ENCODE measurements around the gene WIZ.

DNA sequence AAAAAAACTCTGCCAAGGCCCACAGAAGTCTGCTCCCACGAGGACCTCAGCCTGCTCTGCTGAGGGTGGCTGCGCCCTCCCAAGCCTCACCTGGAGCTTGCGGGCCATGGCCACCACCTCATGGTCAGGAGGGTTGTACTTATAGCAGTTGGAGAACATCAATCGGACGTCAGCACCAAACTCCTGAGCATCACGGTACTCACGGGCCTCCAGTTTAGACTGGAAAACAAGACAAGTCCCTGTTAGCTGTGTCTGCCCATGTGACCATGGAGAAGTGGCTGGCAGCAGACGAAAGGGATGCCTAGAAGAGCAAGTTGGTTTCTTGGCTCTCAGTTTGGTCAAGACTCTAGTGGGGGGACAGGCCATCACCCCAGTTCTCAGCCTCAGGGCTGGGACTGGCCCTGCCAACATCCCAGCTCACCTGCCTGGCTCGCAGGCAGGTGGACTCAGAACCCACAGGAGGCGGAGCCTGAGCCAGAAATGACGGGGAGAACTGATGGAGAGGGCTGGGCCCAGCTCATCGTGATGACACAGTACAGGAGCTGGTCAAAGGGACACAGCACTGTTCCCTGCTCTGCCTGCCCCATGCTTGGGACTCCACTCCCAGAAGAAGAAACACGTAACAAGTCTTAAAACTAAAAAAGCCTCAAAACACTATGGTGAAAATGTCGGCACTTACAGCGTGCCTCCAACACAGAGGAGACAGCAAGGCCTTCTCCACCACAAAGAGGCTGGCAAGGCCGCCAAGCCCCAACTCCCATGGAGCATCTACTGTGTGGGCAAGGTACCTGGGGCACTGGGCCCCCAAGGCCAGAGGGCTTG is 31.3 kb upstream of the EPHX3 start:
- PRO-cap = no peak
- RAMPAGE, long total RNA, 4 experiments = no peak in any of the 4 experiments

- PRO-cap = no peak
- RAMPAGE, long total RNA, 4 experiments = start-site peak on the minus strand in 2 of 4 experiments, at chr19:15264706-15264898 at its widest, 18 to 29 reads per replicate
These were observed 32.3 kb upstream of the EPHX3 start for GRCh38 chr19:15264334-15265192.

DNA sequence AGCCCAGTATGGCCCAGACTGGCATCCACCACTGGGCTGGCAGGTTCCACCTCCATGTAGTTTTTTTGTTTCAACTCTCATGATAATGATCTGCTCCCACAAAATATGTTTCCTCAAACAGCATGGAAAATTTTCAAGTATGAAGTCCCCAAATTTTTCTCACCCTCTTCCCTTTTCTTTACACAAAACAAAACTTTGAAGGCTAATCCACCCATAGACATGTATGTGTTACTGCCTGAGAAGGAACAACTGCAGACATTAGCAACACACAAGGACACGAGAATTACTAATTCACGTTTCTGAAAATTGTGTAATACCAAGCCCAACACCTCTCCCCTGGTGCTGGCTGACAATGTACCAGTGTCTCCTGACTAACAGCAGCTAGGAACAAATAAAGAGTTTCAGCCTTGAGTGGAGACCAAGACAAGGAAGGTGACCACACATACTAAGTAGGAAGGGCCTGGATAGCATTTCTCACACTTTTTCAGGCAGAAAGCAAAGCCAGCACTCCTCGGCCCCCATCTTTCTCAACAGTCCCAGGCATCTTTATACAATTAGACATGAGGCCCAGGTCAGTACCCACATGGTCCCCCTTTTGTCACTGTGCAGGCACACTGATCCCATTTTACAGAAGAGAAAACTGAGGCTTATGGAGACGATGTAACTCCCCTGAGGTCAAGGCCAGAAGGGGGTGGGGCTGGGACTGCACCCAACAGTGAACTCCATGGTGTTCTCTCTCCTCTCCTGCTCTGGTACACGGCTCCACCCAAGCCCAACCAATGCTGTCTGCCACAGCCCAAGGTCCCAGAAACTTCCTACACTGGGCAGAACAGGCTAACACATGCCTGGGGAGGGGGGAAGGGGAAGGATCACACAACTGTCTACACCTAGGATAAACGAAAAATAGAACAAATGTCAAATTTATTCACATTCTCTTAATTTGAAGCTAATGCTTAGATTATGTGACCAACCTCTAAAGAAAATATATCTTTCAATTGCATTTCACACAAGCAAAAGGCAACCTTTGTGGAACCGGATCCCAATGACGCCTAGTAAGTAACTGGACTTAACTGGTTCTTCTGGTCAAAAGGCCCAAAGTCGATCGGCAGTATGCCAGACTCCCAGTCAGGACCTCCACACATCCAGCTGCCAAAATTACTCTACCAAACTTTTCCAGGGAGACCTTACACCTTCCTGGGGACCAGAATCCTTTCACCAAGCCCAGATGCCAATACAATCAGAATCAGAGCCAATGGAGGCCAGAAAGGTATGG is 8.5 kb downstream of the BRD4 start:
- PRO-cap = no peak
- RAMPAGE, long total RNA, 4 experiments = start-site peak on the minus strand in 1 of 4 experiments, centred at position 1,006 of the sequence, 7 reads per replicate

DNA sequence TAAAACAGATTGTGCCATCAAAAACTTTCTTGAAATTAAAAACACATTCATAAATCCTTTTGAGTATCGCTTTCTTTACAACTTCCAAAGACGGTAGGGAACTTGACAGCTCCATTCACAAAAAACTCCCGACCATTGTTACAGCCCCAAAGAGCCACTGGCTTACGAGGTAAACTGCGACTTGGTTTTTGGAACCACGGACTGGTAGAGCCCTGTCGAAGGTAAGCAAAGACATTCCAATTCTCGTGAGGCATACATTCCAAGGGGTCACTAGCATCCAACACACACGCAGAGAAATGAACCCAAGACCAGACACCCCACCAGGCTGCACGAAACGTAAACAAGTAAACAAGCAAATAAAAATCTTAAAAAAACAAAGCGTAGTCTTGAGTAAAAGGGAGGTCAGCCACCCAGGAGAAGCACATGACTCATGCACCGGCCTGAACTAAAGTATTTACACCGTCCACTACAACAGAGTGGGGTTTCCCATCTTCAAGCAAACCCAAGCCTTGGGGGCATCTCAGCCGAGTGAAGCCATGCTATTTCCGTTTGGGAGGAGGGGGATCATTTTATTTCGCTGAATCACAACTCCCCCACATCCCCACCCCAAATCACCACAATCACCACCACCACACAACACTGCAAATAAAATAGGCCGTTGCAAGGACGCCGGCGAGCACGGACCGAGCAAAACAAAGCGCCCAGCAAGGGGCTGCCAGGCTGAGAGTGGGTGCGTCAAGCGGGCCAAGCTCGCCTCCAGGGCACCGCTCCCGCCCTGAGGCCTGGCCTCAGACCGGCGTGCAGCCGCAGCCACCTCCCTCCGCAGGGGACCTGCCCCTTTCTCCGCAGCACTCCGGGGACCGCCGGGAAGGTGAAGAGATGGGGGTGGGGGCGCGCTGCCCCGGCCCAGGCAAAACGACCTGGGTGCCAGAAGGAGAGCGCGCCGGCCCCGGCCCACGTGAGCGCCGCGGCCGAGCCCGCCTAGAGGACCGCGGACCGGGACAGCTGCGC is 1.2 kb downstream of the BRD4 start:
- PRO-cap = no peak
- RAMPAGE, long total RNA, 4 experiments = no peak in any of the 4 experiments

DNA sequence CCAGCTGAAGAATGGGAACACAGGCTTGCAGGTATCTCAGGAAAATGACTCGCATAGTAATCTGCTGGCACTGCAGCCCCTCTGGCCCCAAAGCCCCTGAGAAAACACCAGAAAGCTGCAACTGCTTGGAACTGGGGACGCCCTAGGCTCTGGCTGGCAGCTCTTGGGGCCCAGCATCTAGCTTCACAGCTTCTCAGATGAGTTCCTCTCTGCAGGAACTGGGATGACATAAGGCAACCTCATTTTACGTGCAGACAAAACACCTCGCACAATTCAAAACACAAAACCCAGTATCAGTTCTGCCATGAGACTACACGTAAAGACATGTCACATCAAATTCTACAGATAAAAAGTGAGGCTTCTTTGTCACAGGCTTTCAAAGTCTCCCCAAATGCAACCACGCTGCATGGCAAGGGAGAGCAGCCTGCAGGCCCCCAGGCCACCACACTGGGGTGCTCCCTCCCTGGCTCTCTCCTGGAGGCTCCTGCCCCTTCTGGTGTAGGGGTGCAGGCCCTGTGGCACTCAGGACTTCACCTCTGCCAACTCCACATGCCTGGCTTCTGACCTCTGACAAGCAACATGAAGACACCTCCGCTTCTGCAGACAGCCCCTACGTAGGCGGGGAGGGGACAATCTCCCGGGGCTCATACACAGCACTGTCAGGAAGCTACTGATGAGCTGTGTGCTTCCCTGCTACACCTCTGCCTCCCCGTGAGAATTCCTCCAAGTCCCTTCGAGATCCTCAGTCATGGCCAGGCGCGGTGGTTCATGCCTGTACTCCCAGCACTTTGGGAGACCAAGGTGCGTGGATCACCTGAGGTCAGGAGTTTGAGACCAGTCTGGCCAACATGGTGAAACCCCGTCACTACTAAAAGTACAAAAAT is 14.4 kb downstream of the AKAP8 start:
- PRO-cap = no peak
- RAMPAGE, long total RNA, 4 experiments = no peak in any of the 4 experiments

GRCh38 chr19:15378386-15378774 is 1.2 kb downstream of the AKAP8 start:
- PRO-cap = no peak
- RAMPAGE, long total RNA, 4 experiments = no peak in any of the 4 experiments

DNA sequence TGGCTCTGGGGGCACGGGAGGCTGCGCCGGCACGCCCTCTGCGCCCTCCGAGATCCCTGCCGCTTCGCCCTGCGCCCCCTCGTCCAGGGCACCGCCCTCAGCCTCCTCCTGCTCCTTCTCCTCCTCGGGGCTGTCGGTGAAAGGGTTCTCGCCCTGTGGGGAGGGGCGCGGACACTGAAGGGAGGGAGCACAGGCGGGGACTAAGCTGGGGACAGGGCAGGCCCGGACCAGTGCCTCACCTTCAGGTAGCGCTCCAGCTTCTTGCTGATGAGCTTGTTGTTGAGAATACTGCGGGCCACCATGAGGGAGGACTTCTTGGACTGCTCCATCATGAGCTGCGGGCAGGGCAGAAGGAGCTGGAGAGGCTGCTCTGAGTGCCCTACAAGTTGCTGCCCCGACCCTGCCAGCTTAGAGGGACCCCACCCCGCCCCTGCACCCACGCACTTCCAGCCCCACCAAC is 721 bp upstream of the AKAP8 start:
- PRO-cap = bidirectional peak, plus-strand start at position 279 of the sequence, minus-strand start at position 132 of the sequence
- RAMPAGE, long total RNA, 4 experiments = no peak in any of the 4 experiments

DNA sequence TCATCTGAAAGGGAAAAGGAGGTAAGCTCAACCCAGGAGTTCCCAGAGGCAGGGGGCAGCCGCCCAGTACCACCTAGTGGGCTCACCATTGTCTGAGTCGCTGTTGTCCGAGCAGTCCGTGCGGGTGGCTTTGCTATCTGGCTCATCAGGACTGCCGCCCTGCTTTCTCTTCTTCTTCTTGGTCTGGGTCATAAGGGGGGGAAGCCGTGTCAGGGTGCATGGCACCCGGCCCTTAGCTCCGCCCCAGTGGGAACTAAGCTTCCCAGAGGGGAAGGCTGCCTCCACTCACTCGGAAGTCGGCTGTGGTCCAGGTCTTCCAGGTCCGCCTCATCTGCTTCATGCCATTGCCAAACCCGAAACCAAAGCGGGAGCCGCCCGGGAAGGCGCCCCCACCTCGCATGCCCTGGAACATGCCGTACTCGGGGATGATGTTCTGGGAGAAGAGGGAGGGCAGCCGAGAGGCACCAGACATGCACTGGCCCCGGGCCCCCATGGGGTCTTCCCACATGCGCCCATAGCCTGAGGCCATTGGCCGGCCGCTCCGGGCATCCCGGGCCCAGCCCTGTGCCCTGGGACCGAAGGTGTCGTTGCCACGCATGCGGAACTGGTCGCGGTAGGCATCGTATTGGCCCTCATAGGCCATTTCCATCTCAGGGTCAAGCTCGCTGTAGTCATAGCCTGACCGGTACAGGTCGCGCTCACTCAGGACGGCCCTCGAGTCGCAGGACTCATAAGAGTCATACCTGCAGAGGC is 17.8 kb downstream of the AKAP8L start:
- PRO-cap = no peak
- RAMPAGE, long total RNA, 4 experiments = no peak in any of the 4 experiments

DNA sequence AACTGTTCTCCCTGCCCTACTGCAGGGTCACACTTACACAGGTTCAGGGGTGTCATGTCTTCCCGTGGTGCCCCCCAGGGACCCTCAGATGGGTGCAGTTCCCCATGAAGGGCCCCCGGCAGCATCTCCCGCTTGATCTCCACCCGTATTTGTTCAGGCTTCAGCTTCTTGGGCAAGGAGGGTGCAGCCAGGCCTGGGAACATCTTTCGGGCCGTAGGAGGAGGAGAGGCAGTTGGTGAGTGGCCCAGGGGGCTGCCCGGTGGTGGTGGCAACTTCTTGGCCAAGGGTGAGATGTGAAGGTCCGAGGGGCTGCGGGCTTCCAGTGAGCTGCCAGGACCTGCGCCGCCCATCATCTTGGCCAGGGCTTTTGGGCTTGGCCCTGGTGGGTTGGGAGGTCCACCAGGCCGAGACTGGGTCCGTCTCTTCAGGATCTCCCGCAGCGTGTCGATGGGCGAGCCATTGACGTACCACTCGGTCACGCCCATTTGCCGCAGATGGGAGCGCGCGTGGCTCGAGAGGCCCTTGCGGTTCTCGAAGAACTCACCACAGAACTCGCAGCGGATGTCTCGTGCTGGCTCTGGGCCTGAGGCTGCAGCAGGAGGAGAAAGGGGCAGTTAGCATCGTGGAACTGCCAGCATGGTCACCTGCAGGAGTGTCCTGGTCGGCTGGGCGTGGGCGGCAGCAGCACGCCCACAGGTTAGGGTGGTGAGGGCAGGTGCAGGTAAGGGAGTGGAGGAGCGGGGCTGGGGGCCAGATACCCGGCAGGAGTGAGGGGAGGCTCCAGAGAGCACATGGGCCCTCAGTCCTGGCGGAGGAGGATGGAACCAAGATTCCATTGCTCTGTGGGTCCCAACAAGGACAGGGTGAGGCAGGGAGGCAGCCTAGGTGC is 8.4 kb upstream of the AKAP8L start:
- PRO-cap = no peak
- RAMPAGE, long total RNA, 4 experiments = no peak in any of the 4 experiments

DNA sequence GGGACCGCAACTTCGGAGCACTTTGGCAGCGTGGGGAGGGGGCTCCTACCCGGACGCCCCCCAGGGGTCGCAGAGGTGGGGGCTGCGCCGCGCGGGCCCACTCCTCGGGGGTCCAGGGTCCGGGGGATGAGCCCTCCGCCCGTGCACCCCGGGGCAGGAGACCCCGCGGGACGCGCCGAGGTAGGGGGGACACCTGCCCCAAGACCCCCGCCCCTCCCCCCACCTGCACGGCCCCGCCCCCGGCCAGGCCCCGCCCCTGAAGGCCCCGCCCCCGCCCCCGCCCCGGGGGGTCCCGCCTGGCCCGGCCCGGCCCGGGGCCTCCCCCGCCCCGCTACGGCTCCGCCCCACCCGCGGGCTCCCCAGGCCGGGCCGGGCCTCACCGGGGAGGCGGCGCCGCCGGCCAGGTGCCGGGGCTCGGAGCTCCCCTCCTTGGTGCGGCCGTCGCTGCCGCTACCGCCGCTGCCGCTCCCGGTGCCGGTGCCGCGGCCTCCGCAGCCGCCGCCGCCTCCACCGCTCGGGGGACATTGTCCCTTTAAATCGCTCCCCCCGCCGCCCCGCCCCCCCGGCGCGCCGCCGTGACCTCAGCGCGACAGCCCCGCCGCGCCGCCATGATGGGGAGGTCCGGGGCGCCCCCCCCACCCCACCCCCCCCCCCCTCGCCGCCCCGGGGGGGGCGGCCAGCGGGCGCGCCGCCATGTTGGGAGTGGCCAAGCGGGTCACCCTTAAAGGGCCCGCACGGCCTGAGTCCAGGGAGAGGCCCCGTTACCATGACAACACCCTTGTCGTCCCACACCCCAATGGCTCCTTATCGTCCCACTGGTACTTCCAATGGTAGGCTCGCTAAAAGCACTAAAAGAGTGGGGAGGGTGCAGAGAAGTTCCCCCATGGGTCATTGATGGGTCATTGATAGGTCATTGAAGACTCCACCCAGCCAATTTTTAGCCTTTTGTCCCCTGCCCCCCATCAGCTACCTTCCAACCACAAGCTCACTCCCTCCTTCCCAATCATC is at the start of gene WIZ:
TSS of gene WIZ (minus strand) at position 539 of the 1,008 bp plus-strand sequence.
- PRO-cap = unidirectional peak, minus-strand start at position 526 of the sequence
- RAMPAGE, long total RNA, 4 experiments = no peak in any of the 4 experiments

DNA sequence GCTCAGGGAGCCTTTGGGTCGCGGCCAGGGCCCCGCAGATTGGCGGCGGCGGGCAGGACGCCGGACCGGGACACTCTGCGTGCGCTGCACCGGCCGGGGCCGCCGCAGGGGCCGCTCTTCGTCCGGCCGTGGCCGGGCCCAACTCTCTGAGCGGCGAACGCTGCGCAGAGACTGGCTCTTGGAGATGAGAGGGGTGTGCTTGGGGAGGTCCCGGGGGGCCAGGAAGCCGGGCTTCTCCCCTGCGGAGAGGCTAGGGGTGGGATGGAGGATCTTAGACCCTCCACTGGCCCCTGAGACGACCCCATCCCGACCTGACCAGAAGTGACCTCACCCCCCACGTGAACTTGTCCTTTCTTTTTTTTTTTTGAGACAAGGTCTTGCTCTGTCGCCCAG is 3.5 kb upstream of the WIZ start:
- PRO-cap = no peak
- RAMPAGE, long total RNA, 4 experiments = no peak in any of the 4 experiments

GRCh38 chr19:15514743-15515250 is 6.5 kb downstream of the CYP4F22 start:
- PRO-cap = no peak
- RAMPAGE, long total RNA, 4 experiments = no peak in any of the 4 experiments

DNA sequence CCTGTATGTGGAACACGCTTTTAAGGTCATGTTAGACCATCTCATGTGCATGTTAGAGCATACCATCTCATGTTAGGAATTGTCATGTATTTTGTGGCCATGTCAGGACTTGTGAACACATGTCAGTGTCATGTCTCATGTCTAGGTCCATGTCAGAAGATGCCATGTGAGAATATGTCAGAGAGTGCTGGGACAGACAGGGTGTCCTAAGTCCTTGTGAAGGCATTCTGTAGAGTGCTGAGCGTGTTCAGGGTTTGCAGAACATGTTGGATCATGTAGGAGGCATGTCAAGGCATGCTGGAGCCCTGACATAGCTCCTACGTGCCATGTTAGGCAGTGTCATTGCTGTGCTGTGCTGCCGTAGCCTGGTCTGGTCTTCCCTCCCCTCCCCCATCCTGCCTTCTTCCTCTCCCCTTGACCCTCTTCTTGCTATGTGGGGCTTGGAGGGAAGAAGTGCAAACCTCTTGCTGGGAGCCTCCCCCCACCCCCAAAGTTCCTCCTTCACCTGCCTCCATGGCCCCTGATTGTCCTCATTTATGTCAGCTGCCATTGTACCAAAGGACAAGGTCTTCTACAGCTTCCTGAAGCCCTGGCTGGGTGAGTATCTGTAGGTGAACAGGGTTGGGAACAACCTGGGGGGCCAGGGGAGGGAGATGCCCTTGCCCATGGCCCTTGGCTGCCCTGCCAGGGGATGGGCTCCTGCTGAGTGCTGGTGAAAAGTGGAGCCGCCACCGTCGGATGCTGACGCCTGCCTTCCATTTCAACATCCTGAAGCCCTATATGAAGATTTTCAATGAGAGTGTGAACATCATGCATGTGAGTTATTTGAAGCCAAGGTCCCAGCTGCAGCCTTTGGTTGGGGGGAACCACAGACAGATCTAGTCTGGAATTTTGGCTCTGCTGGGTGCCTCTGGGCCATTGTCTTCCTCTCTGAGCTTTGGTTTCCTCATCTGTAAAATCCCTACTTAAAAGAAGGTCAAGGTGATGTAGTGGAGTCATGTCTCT is 6.1 kb downstream of the CYP4F3 start:
- PRO-cap = no peak
- RAMPAGE, long total RNA, 4 experiments = no peak in any of the 4 experiments

DNA sequence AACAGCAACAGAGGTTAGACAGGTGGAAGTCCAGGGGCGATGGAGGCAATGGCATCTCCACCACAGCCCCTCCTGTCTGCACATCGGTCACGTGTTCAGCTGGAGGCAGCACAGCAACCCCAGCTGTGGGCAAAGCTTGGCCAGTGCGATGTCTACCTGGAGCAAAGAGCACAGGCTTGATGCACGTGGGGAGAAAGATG is 4.4 kb downstream of the CYP4F2 start:
- PRO-cap = unidirectional peak, plus-strand start at position 149 of the sequence
- RAMPAGE, long total RNA, 4 experiments = no peak in any of the 4 experiments

DNA sequence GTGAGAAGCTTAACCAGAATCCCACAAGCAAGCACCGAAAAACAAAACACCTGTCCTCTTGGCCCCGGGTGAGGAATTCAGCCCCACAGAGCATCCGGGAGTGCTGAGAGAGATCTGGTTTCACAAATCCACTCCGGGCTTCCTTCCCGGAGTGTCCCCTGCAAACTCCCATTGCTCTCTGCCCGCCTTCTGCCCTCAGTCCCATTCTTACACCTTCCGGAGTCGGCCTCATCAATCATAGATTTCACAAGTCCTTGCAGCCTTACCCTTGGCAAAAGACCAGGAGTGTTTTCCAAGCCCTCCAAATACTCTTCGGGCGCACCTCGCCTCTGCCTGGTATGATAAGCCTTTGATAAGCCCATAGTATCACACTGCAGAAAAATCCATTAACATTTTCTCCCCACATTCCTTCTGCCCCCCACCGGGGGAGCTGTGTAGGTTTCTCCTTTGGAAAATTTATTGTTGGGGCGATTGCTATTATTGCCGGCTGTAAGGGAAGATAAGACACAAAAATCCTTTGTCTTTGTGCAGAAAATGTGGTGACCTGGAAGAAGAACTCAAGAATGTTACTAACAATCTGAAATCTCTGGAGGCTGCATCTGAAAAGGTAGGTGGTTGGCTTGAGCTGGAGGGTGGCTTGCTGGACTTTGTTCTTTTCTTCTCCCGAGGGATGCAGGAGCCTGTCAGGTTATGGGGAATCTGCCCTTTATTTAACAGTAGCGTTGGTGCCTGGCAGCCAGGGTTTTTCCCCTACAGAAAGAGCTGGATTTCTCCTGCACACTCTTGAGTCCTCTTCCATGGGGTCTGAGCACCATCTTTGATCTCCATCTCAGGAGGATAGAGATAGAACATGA is 12.4 kb downstream of the TPM4 start:
- PRO-cap = unidirectional peak, minus-strand start at position 180 of the sequence; bidirectional peak, plus-strand start at position 530 of the sequence, minus-strand start at position 340 of the sequence
- RAMPAGE, long total RNA, 4 experiments = no peak in any of the 4 experiments

DNA sequence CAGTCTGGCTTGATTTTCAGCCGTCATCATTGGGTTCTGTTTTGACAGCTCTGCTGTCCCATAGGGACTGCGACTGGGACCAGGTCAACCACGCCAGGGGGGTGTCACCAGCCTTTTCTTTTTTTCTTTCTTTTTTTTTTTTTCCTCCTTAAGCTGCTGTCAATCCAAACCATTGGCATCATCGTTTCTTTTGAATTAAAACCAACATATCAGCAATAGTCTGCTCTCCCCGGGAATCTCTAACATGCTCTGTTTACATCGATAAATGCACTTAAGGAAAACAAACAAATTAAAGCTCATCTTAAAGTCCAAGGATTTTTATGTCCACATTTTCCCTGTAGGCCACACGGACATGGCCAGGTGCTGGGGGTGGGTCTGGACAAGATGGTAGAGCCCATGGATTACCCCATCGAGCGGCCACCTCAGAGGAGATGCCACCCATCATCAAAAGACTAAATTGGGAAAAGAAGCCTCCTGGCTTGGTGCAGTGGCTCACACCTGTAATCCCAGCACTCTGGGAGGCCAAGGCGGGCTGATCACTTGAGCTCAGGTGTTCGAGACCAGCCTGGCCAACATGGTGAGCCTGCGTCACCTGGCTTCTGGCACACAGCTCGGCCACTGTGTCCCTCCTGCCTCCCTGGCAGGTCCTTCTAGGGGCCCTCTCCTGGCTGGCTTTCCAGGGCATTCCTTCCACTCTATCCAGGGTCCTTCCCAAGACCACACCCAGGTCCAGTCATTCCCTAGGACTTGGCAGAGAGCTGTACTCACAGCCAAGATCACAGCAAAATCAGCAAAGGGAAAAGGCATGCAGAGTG is 10.0 kb upstream of the HSH2D start:
- PRO-cap = no peak
- RAMPAGE, long total RNA, 4 experiments = no peak in any of the 4 experiments

DNA sequence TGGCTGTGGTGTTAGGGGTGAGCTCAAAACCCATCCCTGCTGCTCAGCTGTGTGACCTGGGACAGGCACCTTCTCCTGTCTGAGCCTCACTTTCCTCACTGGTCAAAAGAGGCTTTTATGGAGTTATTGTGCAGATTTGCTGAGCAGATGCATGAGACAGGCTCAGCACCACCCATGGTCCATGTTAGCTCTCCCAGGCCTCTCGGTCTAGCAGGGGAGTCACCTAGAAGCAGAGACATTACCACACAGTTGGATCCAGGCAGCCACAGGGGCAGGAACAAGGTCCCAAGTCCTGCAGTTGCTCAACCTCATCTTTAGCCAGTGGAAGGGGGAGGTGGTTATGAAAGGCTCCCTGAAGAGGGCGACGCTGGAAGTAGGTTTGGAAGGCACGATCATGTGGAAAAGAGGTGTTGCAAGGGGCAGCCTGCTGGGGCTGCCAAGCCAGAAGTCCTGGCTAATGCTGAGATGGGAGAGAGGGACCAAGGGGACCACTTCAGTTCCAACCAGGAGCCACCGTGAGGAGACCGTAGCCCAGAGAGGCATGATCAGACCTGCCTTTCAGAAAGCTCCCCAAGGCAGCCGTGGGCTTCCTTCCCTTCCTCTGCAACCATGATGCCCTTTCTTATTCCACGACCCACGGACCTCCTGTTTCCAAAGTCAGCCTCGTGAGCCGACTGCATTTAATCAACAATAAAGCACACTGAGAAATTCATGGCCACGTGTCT is 2.4 kb downstream of the AP1M1 start:
- PRO-cap = bidirectional peak, plus-strand start at position 321 of the sequence, minus-strand start at position 209 of the sequence
- RAMPAGE, long total RNA, 4 experiments = no peak in any of the 4 experiments

DNA sequence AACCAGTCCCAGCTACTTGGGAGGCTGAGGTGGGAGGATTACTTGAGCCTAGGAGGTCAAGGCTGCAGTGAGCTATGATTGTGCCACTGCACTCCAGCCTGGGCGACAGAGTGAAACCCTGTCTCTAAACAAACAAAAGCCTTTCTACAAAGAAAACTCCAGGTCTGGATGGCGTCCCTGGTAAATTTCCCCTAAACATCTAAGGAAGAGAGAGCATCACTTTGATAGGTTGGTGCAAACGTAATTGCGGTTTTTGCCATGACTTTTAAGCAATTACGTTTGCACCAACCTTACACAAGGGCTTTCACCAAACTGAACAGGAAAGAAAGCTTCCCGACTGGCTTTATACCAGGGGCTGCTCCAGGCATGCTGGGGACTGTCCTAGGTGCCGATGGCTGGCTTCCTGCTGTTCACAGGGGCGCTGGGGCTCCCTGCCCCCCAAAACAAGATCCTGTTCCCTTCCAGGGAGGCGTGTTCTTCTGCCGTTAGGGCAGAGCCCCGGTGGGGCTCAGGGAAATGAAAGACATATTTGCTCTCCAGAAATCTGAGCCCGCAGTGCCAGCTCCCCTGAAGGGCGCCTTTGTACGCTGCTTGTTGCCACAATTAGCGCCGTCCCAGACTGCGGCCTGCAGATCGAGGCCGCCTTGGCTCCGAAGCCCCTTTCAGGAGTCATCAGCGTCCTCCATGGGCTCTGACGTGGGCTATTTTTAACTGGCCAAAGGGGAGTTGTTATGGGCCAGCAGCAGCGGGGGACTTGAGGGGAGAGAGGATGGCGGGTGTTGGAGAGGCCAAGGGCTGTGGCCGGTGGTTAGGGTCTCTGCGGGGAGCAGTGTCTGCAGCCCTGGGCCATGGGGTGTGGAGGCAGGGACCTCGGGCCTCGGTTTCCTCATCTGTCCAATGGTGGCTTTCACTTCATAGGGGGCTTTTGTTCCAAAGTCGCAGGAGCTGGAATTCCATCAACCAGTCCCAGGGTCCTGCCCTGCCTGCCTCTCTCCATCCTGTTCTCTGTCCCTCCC is 38.5 kb upstream of the KLF2 start:
- PRO-cap = no peak
- RAMPAGE, long total RNA, 4 experiments = no peak in any of the 4 experiments

GRCh38 chr19:16326275-16326829 is 1.7 kb downstream of the KLF2 start:
- PRO-cap = bidirectional peak, plus-strand start at chr19:16326911, minus-strand start at chr19:16326770
- RAMPAGE, long total RNA, 4 experiments = no peak in any of the 4 experiments

- PRO-cap = bidirectional peak, plus-strand start at chr19:16326911, minus-strand start at chr19:16326770
- RAMPAGE, long total RNA, 4 experiments = no peak in any of the 4 experiments
These were observed 2.4 kb downstream of the KLF2 start for GRCh38 chr19:16326830-16327524.